ENCODE measurements around a stretch of chr5.

GRCh38 chr5:150373577-150373938, 16.1 kb downstream of the TCOF1 start:
- RRBS, 2 experiments = no CpG with 5 or more reads among the region's 2 CpGs

DNA sequence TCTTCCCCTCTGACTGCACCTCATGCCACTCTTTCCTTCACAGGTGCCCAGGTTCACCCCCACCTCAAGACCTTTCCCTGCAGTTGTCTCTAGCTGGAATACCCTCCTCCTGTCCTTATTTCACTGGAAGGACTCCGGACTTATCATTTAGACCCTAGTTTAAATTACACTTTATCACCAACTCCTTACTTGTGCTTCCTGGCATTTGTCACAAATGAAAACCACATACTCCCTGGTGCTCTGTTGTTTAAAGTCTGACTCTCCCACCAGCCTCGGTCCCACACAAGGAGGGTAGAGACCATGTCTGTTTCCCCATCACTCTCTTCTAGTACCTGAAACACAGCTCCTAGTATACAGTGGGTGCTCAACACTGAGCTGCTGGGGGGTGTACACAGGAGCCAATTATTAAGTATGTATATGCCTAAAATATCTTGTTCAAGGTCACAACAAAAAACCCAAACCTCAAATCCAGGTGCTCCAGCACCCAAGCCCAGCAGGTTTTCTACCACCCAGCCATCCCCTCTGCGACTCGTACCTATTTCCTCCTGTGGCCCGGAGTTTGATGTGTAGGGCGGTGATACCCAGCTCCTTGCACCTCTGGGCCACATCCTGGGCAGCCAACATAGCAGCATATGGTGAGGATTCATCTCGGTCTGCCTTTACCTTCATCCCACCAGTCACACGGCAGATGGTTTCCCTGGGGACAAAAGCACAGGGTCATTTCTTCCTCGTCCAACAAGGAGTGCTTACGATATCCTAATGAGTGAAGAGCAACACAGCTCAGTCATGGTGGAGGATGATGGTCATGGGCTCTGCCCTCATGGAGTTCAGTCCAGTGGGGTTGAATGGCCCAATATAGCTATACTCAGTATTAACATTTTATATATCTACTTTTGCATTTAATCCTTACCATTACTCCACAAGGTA, 3.0 kb downstream of the RPS14 start:
- RRBS, 2 experiments = no CpG with 5 or more reads among the region's 10 CpGs

DNA sequence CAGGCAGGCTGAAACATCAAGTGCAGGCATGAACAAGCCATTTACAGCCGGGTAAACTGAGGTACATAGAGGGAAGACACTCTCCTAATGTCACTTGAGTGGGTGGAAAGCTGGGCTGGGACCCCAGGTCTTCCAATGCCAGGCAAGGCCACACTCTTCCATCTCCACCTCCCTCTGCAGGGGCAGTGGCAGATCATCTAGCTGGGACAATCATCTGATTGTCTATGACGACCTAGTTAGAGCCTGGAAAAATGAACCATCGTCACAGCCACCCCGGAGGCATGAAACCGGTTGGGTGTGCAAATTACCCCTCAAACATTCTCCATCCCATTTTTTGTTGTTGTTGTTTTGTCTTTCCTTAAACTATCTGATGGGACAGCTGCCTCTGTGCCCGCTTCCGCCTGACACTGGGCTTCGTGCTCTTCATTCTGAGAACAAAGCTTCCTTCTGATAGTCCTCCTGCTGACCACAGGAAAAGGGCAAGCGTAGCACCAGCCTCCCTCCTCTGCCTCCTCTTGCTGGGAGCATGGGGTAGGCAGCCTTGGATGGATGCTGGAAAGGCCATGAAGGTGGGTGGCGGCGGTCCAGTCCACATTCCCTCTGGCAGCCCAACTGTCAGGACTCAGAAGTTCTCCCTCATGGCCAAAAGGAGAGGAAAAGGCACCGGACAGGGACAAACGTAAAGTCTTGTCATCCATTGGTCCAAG, 7.0 kb upstream of the NDST1 start:
- RRBS, 2 experiments = no CpG with 5 or more reads among the region's 13 CpGs

- RRBS, 2 experiments = no CpG with 5 or more reads among the region's 12 CpGs
Measured at GRCh38 chr5:150501655-150502591, 6.0 kb upstream of the NDST1 start.

GRCh38 chr5:150503287-150503789, 4.6 kb upstream of the NDST1 start:
- RRBS, 2 experiments = no CpG with 5 or more reads among the region's 5 CpGs

DNA sequence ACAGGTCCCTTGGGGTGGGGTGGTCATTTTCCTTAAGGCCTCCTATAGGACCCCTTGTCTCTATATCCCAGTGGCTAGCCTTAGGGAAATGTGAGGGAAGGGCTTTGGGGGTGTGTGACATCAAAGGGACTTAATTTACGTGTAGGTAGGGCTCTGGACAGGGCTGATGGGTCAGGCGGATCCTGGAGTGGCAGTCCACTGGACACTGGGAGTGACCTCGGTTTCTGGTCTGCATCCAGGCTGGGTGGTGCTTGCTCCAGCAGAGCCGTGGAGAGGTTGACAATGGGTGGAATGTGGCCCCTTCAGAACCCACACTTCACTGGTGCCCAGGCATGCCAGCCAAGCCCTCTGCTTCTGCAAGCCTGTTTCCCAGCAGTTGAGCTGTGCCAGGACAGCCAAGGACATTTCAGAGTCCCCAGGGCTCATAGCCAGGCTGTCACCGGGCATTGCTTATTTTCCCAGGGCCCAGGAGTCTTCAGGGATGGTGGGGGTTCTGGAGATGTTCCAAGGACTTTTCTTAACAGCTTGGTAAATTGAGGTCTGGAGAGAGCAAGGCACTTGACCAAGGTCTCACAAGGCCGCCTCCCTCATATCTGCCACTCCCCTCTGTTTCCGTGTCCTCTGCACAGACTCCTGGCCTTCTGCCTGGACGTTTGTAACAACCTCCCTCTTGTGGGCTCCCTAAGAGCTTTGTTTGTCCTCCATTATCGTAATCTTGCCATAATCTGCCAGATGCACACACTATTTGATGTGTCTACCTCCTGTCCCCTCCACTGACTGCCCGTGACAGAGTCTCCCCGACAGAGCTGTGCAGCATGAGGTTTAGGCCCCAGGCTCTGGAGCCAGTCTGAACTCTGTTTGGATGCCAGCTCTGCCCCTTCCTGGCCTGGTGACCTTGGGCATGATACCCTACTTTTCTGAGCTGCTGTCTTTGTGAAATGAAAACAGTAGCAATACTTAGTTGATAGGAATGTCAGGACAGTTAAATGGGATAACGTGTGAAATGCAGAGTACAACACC, 3.8 kb upstream of the NDST1 start:
- RRBS, 2 experiments = no CpG with 5 or more reads among the region's 12 CpGs

DNA sequence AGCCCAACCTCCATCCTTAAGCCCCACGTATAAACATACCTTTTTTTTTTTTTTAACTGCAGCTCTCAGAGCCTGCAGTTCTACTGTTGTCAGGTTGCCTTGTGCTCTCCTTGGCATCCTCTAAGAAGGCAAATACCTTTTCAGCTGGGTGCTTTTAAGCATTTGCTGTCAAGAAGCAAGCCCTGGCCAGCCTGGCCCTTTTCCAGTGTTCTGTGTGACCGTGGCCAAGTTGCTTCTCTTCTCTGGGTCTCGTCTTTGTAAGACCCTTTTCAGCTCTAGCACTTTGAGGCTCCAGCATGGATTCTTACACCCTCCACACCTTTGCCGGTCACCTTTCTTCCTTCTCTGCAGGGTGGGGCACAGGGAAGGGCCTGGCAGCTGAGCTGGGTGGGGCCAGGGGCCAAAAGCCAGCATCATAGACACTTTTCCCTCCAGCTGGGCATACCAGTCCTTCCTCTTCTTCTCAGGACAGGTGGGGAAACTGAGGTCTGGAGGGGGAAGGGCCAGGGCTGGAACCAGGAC, 643 bp upstream of the NDST1 start:
- RRBS, 2 experiments = no CpG with 5 or more reads among the region's 4 CpGs

DNA sequence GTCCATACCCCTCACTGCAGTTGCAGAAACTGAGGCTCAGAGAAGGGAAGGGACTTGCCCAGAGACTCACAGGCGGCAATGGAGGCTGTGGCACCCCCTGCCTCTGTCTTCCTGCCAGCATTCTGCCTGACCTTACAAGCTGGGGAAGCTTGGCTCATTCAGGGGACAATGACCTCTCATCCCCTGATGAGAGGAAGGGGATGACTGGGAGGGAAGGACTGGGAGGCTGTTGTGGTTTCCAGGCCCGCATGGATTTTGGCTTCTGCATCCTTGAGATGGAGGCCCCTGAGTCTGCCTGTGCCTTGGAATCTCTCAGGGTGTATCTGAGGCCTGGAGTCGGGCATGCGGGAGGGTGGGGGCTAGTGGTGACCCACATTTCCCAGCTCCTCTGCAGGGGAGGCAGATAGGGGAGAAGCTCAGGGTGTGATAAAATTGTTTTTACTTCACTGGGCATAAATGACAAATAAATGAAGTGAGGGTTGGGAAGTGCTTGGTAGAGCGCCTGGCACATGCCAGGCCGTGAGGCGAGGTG, 1.0 kb downstream of the NDST1 start:
- RRBS, 2 experiments = no CpG with 5 or more reads among the region's 7 CpGs

- RRBS, 2 experiments = 95 to 97% methylated on average over 3 of the region's 29 CpGs
Measured at GRCh38 chr5:150520836-150521422, 13.0 kb downstream of the NDST1 start.

GRCh38 chr5:150538048-150538720, 30.3 kb downstream of the NDST1 start:
- RRBS, 2 experiments = no CpG with 5 or more reads among the region's 6 CpGs

GRCh38 chr5:150541736-150542670, 34.1 kb downstream of the NDST1 start:
- RRBS, 2 experiments = no CpG with 5 or more reads among the region's 6 CpGs

DNA sequence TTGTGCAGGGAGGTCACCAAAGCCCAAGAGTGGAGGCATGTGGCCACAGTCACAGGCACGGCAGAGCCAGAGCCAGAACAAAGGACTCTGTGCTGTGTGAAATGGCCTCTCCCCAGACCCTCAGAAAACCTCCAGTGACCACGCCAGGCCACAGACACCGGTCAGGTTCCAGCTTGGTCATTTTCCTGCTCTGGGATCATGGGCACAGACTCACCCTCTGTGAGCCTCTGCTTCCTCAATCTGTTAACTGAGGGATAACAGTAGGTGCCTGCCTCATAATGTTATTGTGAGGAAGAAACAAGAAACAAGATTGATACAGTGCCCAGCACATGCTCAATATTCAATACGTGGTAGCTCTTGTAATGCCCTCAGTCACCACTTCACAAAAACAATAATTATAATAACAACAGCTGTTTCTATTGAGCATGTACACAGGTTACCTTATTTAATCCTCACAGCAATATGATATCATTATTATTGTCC, 30.2 kb upstream of the SYNPO start:
- RRBS, 2 experiments = no CpG with 5 or more reads among the region's 4 CpGs

DNA sequence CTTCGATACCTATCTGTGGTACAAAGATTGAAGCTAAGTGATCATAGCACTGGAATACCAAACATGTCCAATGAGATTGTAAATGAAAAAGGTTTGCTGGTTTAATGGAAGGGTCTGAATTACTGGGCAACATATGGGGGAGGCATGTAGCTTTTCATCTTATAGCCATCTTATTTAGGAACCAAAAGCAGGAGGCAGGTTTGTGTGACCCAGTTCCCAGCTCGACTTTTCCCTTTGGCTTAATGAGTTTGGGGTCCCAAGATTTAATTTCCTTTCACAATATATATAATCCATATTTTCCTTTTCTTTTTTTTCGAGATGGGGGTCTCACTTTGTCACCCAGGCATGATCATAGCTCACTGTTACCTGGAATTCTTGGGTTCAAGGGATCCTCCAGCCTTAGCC, 3.2 kb upstream of the RBM22 start:
- RRBS, 2 experiments = no CpG with 5 or more reads among the region's 3 CpGs

DNA sequence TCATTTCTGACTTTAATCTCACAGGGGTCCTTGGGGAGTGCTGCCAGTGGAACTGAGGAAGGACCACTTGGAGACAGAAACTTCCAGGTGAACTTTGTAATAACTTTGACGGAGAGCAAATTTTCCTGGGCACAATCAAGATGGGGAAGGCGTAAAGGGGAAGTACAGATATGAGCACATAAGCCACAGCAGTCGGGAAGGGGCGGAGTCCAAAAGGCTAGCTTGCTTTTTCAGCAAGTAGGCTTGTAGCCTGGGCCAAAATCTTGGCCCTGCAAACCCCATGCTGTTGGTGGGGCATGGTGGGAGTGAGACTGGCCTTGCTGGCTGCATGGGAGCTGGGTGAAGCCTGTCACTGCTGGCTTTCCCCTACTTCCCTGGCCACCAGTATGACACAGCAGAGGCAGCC, 24.3 kb downstream of the DCTN4 start:
- RRBS, 2 experiments = no CpG with 5 or more reads among the region's 4 CpGs

DNA sequence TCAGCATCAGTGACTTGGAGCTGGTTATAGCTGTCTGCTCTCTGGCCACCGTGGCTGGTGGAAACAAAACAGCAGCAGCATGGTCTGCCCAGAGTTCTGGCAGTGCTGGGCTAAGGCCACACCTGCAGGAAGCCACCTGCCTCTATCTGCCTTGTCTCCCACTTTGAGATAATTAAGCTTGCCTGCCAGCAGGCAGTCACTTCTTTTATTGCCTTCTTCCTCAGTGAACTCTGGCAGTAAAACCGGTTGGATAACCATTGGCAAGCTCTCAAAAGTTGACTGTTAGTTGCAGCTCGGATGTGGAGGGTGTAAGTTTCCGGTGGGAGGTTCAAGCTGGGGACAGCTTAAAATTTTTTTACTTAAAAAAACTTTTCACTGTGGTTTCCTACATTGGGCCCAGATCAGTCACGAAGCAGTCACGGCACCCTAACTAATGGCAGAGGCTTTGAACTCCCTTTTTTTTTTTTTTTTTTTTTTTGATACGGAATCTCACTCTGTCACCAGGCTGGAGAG, 5.0 kb downstream of the SMIM3 start:
- RRBS, 2 experiments = 4 to 5% methylated on average over 3 of the region's 7 CpGs

DNA sequence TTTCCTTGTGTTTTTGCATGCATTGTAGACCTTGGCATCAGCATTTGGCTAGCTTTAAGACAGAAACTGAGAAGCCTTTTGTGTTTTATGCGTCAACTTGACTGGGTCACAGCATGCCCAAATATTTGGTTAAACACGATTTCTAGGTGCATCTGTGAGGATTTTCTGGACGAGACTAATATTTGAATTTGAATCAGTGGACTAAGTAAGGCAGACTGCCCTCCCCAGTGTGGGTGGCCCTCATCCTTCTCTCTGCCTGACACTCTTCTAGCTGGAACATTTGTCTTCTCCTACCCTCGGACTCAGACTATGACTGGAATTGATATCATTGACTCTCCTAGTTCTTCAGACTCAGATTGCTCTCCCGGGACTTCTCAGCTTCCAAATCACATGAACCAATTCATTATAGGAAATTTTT, 20.4 kb upstream of the GPX3 start:
- RRBS, 2 experiments = no CpG with 5 or more reads among the region's 5 CpGs

- RRBS, 2 experiments = no CpG with 5 or more reads among the region's 19 CpGs
Measured at GRCh38 chr5:151038208-151039332, 18.2 kb downstream of the GPX3 start.

DNA sequence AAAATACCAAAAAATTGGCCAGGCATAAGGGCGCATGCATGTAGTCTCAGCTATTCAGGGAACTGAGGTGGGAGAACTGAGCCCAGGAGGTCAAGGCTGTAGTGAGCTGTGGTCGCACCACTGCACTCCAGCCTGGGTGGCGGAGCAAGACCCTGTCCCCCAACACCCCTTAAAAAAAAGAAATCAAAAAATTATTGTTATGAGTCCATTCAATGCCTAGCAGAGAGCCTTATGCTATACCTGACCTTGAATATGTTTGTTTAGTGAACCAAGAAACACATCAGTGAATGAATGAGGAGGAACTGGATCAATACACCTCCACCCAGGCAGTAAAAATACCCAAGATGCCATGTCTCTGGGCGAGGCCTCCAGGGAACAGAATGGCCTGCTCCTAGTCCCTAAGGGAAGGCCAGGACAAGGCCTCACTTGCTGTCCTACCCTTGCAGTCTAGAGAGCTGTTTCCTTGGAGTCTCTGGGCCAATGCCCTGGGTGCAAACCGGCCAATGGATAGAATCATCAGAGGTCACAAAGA, 26.2 kb downstream of the TNIP1 start:
- RRBS, 2 experiments = no CpG with 5 or more reads among the region's 5 CpGs

DNA sequence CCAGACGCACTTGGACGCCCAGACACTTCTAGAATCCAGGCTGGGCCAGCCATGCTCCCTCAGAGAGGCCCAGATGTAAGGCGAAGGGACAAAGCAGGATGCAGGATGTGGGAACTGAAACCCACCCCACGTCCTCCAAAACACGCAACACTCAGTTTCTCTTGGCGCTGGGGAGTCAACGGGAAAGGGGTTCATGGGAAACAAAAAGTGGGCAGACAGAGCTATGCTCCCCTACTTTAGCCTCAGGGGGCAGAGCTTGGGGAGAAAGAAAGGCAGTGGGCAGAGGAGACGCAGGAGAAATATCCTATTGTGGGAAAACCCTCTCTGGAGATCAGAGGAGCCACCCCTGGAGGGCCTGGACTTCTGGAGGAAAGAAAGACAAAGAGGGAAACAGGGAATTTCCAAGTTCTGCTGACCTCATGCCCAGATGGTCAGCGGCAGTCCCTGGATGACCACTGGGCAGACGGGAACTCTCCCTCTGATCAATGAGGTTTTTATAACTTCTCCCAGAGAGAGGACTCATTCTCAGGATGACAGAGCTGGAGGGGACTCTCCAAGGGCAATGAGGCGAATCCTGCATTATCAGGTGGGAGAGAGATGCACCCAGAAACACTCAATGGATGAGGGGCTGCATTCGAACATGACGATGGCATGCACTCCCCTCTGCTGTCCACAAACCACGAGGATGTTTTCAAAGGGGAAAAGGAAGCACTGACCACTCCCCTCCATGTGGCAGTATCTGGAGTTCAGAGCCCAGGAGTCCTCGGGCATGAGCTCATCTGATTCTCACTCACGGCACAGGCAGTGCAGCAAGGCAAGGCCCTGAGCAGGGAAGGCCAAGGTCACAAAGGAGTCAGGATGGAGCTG, 12.8 kb downstream of the TNIP1 start:
- RRBS, 2 experiments = no CpG with 5 or more reads among the region's 16 CpGs

- RRBS, 2 experiments = no CpG with 5 or more reads among the region's 16 CpGs
Measured at GRCh38 chr5:151085267-151086578, 4.9 kb upstream of the TNIP1 start.